LHCN-M2 (cell line): ENCODE results near the gene WIF1.

- RAMPAGE, long total RNA: no peak
These were observed 158.6 kb upstream of the LRIG3 start for GRCh38 chr12:59078802-59079421.

DNA sequence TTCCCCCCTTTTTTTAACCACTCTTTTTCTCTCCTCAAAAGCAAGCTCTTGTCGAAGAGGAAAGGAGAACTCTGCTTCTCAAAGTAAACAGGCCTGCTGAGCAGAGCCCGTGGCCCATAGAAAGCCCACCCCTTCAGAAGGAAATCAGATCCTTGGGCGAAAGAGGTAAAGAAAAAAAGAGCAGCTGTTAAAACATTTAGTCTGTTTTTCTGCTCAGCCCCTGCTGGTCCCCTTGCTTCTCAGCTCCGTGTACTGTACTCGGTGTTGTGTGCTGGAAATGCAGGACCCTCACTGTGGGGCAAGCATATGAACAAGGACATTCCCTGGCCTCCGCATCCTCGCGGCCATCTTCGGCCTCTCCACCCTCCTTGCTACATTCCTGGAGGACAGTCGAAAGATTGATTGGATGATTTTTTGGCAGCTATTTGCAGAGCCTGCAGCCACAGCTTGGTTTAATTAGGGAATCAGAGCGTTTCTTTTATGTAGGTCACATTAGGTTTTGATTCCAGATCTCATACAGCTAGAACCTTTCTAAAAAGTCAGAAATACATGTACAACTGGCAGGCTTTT, 164.6 kb upstream of the LRIG3 start:
- RAMPAGE, long total RNA: no peak

DNA sequence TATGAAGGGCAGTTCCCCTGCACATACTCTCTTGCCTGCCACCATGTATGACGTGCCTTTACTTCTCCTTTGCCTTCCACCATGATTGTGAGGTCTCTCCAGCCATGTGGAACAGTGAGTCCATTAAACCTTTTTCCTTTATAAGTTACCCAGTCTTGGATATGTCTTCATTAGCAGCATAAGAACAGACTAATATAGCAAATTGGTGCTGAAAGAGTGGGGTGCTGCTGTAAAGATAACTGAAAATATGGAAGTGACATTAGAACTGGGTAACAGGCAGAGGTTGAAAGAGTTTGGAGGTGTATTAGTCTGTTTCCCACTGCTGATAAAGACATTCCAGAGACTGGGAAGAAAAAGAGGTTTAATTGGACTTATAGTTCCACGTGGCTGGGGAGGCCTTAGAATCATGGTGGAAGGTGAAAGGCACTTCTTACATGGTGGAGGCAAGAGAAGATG, 70.8 kb downstream of the SLC16A7 start:
- RAMPAGE, long total RNA: no peak

DNA sequence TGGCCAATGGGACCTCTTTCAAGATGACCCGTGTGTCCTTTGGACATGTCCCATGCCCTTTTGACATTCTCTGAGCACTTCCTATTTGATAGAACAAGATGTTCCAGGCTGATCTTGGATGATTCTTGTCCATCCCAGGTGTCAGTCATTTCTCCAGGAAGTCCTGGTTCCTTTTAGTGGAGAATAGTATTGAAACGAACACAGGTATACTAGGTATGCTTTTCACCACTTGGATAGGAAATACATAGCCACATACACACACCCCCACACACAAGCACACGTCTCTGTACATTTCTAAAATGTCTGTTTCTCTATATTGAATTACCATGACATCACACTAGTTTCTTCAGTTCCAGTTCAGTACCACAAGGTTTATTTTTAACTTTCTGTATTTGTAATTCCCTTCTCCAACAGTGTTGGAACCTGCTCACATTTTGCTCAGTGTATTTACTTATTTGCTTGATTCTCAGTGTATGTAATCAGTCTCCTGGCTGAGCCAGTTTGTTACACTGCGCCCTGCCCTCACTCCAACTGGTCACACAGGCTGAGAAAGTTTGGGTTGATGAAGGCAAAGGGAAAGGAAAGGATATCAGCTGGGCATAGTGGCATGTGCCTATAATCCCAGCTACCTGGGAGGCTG, 67.0 kb downstream of the MON2 start:
- RAMPAGE, long total RNA: no peak

- RAMPAGE, long total RNA: no peak
These were observed 138.4 kb downstream of the MON2 start for GRCh38 chr12:62604930-62605573.

GRCh38 chr12:63045160-63045702, 105.8 kb downstream of the AVPR1A start:
- RAMPAGE, long total RNA: no peak

DNA sequence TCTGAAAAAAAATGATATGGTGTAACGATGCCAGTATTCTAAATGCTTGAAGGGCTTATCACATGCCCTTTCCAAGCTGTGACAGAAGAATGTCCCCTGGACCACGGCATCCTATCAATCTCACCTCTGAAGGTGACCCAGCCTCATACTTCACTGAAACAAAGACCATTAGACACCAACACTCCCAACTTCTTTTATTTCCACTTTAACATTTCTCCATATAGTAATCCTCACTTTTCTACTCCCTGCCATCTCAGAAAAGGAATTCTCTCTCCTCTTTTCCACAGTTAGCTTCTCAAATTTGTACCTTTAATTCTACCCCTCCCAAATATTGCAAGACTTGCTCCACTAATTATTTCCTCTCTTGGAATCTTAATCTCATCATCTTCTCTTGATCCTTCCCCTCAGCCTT, 883 bp downstream of the DPY19L2 start:
- RAMPAGE, long total RNA: no peak

- RAMPAGE, long total RNA: no peak
These were observed 31.6 kb downstream of the RXYLT1 start for GRCh38 chr12:63811295-63811822.

DNA sequence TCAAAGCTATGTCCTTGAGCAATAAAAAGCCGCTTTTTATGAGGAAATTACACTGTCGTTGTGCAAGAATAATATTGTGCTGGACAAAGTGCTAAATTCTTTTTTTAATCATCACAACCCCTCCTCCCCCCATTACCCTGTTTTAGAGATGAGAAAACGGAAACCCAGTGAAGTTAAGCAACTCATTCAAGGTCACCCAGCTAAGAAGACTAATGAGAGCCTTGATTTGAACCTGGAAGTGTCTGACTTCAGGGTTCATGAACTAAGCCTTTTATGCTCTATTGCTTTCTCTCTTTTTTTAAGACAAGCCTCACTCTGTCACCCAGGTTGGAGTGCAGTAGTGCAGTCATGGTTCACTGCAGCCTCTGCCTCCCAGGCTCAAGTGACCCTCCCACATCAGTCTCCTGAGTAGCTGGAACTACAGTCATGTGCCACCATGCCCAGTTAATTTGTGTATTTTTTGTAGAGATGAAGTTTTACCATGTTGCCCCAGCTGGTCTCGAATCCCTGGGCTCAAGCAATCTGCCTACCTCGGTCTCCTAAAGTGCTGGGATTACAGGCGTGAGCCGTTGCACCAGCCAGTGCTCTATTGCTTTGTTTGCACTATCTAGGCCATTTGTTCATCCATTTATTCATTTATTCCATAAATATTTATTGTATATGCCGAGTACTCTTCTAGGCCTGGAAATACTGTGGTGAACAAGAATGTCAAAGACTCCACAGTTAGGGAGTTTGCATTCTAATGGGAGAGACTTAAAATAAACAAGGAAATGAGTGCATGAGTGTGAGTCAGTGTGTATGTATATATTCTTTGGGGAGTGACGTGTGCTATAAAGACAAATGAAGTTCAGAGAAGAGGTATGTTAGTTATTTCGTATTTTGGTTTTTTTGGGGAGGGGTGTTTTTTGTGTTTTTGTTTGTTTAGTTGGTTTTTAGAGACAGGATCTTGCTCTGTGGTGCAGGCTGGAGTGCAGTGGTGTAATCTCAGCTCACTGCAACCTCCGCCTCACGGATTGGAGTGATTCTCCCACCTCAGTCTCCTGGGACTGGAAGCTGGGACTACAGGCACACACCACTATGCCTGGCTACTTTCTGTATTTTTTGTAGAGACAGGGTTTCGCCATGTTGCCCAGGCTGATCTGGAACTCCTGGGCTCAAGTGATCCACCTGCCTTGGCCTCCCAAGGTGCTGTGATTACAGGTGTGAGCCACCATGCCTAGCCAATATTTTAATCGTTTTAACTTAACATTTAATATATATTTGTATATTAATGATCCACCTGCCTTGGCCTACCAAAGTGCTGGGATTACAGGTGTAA, 74.1 kb downstream of the SRGAP1 start:
- RAMPAGE, long total RNA: no peak

GRCh38 chr12:63955648-63956356, 111.3 kb downstream of the SRGAP1 start:
- RAMPAGE, long total RNA: no peak

DNA sequence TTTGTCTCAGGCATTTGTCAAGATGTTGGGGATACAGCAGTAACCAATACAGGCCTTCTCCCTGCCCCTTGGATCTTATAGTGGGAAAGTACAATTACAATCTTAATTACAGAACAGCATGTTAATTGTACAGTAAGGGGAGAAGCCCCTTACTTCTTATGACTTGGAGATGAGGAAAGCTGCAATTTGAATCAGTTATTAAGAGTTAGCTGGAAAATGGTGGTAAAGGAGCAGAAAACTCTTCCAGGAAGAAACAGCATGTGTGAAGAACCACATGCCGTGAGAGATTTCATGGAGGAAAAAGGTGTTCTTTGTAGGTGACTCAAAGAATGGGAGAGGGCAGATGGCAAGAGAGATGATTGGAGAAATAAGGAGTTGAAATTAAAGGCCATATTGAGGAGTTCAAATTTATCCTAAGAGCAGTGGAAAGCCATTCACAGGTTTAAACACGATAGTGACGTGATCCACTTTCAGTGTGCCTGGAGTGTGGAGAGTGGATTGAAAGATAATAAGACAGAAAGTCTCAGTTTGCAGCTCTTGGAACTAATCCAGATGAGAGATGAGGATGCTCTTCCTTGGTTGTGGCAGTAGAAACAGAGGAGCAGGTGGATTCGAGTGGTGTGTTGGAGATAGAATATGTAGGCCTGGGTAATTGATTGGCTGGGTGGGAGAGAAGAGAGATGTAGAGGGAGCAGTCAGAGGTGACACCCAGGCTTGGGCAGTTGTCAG, 154.6 kb downstream of the SRGAP1 start:
- RAMPAGE, long total RNA: no peak

DNA sequence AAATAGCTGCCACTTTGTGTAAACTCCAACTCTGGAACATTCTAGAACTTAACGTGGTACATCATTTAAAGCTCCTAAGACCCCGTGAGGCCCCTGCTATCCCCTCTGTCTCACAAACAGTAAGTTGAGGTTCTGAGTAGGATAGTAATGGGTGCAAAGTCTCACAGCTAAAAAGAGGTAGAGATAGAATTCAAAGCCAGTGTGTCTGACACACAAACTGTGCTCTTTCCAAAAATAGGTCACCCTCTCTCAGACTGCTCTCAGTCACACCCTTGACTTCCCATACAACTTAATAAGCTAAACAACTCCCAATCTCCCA, 73.1 kb upstream of the RASSF3 start:
- RAMPAGE, long total RNA: no peak

DNA sequence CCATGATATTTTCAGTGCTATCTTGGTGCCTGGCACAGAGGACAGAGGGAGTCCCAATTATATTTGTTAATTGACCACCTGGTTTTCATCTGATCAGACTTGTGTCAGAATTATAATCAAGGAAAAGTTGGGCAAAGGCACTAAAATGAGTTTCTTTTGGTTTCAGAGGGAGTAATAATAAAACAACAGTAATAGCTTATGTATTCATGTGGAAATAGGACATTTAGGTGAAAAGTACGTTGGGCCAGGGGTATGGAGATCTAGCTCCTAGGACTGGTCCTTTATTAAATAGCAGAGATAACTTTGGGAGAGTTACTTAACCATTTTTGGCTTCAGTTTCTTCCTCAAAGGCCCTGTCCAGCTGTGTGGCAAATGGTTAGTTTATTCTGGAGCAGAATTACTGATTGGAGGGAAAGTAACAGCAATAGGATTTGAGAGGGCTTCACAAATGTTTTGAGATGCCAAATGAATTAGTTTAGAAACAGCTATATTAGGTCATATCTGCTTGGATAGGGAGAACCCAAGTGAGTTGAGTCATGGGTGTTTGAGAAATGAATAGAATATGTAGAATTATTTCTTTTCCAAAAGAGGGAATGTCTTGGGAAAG, 17.3 kb downstream of the RASSF3 start:
- RAMPAGE, long total RNA: no peak

- RAMPAGE, long total RNA: no peak
These were observed 20.3 kb downstream of the RASSF3 start for GRCh38 chr12:64630135-64631479.

GRCh38 chr12:64684084-64684461, 73.8 kb downstream of the RASSF3 start:
- RAMPAGE, long total RNA: no peak

GRCh38 chr12:65121006-65121804, at the start of gene WIF1:
TSS of gene WIF1 (minus strand) at chr12:65121305.
- RAMPAGE, long total RNA: no peak

DNA sequence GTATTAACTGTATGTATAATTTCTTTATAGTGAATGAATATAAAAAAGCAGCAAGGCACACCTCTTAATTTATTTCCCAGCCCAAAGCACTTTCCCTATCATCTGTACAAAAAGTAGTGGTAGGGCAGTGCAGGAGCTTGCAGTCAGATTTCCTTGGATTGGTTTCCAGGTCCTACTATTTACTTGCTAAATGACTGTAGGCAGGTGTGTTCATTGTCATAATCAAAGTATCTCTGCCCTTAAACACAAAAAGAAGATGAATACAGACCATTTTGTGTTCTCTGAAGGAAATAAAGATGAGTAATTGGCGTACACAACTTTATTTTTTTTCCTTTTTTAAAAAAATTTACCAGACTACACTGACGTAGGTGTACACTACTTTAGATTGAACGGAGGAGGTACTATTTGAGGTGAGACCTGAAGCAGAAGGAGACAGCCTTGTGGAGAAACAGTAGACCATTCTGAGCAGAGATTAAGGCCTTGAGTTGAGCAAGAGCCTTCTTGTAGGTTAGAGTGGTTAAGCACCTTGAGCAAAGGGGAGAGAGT, 2.3 kb downstream of the LEMD3 start:
- RAMPAGE, long total RNA: no peak

DNA sequence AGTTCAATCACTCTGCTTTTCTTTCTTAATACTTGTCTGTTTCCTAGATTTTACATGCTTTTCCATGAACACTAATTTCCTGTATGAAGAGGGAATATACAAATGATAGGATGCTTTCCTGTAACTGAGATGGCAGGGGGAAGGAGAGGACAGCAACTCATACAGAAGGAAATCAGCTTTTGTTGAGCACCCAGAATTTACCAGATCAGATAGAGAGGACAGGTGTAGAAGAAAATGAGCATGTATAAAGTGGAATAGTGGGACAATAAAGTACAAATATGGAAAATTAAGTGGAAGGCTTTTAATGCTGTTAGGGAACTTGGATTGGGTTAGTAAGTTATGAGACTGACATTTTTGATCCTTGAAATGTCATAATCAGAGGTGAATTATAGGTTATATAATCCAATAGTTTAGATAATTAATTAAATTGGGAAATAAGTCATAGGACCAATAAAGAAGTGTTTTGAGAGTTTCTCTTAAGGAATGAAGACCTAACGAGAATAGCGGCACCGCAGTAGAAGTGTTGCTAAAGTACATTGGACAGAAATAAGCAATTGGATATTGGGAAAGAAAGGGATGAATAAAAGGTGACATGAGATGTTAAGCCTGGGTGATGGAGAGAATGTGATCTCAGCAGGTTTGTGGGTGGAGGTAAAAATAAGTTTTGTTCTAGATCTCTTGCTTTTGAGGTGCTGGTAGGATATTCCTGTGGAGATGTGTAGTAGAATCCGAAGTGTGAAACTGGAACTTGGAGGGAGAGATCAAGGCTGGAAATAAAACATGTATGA, 5.6 kb downstream of the MSRB3 start:
- RAMPAGE, long total RNA: no peak

DNA sequence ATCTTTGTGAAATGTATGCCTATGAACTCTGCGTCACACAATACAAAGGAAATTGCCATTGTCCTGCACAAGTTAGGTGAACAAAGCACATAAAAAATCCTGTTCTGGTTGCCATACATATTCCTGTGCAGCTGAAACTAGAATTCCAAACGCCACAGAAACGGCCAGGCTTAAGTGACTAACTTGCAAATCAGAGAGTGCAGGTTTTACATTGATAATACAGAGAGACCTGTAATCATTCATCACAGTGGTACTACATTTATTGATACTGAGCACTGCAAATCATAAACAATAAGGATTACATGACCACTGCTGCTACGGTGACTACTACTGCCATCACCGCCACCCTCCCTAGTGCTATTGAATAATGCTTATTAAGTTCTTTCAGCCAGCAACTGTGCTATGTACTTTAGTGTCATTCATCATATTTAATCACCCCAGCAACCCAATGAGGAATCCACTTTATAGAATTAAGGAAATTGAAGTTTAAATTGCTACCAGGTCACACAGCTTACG, 112.1 kb downstream of the HMGA2 start:
- RAMPAGE, long total RNA: no peak

GRCh38 chr12:65948436-65949092, 124.3 kb downstream of the HMGA2 start:
- RAMPAGE, long total RNA: no peak